Cardiac septum (tissue), 1 donor: Measurements from ENCODE around the genes SEMA3G and TNNC1.

- PRO-cap = bidirectional peak, plus-strand start at chr3:52140295, minus-strand start at chr3:52140174
Observed at GRCh38 chr3:52140078-52140577, 14.1 kb downstream of the POC1A start.

DNA sequence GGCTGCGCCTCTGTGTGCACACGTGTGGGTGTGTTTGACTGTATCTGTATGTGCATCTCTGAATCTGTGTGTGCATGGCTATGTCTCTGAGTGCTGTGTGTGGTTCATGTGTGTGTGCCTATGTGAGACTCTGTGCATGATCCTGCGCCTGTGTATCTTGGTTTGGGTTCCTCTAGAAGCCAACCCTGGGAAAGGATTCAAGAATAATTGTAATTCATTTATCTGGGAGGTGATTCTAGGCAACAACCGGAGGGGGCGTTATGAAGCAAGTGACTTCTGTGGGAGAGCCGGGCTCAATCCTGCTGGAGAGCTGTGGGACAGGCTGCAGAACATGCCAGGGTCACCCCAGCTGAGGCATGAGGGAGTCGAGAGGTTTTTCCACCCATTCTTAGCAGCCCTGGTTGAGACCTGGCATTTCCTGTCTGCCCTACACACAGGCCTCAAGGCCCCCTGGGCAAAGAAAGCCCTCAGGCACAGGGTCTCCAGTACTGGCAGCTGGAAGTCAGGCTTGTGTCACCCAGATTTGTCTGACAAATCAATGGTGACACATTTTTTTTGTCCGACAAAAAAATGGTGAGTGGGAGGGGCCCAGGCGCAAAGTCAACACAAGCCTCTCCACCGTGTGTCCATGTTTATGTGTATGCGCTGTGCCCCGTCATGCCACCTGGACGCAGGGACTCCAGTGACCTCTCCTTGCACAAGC, 21.1 kb upstream of the ALAS1 start:
- PRO-cap = no peak

DNA sequence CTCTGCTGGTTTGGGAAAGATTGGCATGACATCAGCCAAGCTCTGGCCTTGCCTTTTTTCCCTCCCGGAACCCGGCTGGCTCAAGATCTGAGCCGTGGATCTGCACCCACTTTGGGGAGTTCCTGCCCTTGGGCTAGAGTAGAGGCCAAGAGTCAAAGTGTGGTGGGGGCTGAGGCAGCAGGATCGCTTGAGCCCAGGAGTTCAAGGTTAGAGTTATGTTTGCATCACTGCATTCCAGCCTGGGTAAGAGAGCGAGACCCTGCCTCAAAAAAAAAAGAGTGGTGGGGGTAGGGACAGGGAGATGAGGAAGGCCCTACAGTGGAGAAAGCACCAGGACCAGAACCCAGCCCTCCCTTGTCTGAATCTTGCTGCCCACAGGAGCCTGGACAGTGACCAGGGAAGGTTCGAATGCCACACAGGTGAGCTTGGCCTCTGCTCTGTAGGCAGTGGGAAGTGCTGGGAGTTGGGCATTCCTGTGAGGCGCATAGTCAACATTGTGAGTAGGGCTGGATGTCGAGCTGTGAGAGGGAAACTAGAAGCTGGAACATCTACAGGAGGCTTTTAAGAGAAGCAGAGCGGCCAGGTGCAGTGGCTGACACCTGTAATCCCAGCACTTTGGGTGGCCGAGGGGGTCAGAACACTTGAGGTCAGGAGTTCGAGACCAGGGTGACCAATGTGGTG, 20.4 kb upstream of the ALAS1 start:
- PRO-cap = no peak

GRCh38 chr3:52196728-52197355, 1.1 kb upstream of the ALAS1 start:
- PRO-cap = no peak

- PRO-cap = no peak
Observed at GRCh38 chr3:52244785-52245225, 754 bp upstream of the PPM1M start.

- PRO-cap = no peak
Observed at GRCh38 chr3:52311409-52312182, 4.5 kb upstream of the DNAH1 start.

DNA sequence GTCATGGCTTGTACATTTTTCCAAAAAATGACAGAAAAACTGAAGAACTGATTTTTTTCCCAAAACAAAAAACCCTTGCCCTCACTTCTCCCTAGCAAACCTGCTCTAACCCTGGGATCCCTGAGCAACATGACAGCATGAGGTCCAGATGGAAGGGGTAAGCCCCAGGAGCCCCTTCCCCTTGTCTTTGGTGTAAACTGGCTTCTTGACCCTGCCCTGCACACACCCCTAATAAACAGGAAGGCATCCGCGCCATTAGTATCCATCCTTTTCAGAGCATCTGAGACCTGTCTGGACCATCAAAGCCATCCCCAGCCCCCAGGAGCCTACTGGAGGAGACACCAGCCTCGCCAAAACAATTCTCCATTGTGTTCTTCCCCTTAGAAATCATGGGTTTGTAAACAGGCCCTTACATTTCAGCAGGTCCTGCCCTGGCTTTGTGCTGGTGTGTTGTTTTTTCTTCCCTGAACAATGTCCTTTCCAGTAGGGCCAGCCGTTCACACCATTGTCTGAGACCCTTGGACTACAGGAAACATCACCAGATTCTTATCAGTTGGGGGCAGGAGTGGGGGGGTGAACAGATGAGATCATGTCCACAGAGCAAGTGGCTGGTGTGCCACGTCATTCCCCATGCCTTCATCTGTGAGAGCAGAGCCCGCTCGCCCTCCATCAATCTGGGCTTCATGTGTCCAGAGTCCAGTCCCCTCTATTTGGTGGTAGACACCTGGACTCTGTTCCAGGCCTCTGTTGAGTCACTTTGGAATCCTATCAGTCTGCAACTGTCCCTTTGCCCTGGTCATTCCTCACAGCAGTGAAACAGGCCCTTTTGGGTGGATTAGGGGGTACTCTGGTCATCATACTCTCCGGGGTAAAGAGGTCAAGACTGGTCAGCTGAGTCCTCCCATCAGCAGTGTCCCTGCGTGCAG, 15.2 kb downstream of the SEMA3G start:
- PRO-cap = bidirectional peak, plus-strand start at position 669 of the sequence, minus-strand start at position 368 of the sequence

- PRO-cap = no peak
Observed at GRCh38 chr3:52433330-52434474, 11.2 kb downstream of the SEMA3G start.

- PRO-cap = bidirectional peak, plus-strand start at chr3:52445160, minus-strand start at chr3:52445103
Observed at GRCh38 chr3:52444673-52445504, at the start of gene SEMA3G. SEMA3G (minus strand) TSS chr3:52445103.

DNA sequence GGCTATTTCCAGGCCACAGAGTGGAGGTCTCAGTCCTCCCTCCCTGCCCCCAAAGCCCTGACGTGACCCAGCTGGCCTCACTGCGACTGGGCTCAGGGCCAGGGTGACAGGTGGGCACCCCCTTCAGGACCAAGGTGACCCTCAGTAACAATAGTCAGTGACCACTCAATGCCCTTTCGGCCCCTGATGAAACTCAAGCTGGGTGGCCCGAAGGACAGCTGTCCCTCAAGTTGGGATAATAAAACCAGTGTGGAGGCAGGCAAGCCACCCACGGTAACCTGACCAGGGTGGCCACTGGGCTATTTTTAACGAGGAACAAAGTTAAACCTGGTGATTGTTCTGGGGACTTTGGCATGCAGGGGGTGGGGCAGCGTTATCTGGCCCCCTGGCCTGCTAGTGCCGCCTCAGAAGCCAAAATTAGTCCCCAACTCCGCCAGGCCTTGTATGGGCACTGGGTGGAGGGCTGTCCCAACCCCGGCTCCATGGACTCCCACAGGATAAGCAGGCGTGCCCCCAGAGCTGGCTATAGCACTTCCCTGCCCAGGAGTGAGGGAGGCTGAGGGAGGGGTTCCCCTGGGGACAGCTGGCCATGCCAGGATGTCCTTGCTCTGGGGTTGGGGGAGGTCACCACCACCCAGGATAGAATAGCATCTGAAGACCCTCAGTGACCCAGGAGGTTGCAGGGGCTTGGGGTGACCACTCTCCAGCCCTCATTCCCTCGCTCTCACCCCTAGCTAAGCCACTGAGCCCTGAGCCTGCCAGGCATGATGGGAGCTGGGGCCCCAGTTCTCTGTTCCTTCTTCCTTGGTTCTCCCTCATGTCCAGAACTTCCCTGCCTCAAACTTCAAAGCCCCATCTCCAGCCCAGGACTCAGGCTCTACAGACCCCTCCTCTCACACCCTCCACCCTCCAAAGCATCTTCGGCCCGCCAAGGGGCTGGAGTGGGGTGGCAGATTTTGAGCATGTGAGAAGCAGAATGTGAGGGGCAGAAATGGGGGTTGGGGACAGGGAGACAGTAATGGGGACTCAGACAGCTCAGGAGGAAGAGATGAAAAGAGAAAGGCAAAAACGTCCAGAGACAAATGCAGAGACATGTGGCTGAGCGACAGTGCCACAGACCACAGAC, 864 bp downstream of the TNNC1 start:
- PRO-cap = bidirectional peak, plus-strand start at position 472 of the sequence, minus-strand start at position 280 of the sequence

- PRO-cap = bidirectional peak, plus-strand start at chr3:52454203, minus-strand start at chr3:52454041
Observed at GRCh38 chr3:52453955-52454457, at the start of gene TNNC1. TNNC1 (minus strand) TSS chr3:52454041.

DNA sequence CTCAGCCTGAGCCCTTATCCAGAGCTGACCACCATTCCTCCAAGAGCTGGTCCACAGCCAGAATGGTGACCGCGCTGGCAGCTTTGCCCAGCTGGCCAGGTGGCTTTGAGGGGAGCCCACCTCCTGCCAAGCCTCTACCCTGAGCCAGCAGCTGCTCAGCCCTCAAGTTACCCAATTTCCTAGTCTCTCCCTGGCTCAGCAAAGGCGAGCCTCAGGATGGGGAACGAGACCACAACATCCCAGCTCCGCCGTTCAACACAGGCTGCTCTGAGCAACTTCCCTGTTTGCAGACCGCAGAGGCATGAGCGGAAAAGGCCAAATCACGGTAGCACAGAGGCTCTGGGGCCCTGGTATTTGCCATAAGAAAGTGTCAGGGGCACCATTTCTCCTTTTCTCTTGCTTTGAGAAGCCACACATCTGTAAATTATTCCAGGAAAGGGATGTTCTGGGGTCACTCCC, 3.5 kb downstream of the STAB1 start:
- PRO-cap = no peak

- PRO-cap = no peak
Observed at GRCh38 chr3:52688466-52688744, 2.6 kb downstream of the GNL3 start.

DNA sequence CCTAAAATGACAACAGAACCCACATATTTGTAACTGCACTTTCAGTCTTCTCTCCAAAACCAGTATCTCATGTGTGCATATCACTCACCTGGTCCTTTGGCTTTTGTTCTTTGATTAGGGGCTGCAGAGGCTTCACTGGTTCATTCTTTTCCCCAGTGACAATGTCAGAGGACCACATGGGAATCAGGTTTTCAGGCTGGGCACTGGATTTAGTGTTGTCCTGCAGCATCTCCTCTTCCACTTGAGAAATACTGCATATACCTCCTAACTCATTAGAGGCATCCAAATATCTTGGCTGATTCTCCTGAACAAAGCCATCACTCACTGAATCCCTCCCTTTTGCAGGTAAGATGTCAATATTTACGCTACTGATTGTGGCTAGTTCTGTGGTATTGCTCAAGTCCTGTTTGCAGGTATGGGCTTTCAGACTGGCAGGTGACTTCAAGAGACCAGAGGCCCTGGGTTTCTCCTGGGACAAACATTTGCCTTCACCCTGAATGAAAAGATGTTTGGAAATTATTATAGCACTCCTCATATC, 18.8 kb downstream of the NEK4 start:
- PRO-cap = no peak

DNA sequence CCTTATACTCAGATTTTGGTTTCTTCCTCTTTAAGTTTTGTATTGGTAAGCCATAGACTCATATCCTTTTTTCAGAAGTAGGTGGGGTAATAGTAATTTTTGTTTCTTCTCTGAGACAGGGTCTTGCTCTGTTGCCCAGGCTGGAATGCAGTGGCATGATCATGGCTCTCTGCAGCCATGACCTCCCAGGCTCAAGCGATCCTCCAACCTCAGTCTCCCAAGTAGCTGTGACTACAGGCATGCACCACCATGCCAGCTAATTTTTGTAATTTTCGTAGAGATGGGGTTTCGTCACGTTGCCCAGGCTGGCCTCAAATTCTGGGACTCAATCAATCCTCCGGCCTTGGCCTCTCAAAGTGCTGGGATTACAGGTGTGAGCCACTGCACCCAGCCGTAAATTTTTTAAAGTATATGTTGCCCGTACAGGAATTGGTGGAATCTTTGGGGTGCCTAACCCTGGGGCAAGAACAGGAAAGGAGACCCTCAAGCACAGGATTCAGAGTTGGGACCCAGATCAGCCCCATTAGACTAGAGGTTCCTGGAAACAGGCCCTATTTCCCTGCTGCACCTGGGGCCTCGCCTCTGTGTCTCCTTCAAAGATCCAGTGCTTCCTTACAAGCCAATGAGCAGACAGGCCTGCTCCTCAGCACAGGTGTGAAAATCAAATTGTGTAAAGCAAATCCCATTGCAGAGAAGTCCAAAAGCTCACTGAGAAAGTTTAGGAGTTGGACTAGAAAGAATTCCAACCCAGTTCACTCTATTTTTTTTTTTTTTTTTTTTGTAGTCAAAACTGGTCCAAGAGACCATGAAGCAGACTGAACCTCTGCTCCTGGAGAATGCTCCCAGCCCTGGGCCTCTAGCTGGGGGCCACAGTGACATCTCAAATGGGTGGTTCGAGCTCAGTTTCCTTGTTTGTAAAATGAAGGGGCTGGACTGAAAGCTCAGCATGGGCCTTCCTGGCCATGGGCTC, 17.9 kb downstream of the ITIH3 start:
- PRO-cap = no peak

- PRO-cap = no peak
Observed at GRCh38 chr3:52817871-52819091, 12.2 kb downstream of the ITIH4 start.

- PRO-cap = no peak
Observed at GRCh38 chr3:53110099-53110659, 20.1 kb downstream of the RFT1 start.

- PRO-cap = no peak
Observed at GRCh38 chr3:53164743-53165501, 3.9 kb downstream of the PRKCD start.

- PRO-cap = no peak
Observed at GRCh38 chr3:53168269-53168957, 7.4 kb downstream of the PRKCD start.

- PRO-cap = no peak
Observed at GRCh38 chr3:53192609-53192959, 31.6 kb downstream of the PRKCD start.